A549 (cell line): ENCODE results near the gene VLDLR.

DNA sequence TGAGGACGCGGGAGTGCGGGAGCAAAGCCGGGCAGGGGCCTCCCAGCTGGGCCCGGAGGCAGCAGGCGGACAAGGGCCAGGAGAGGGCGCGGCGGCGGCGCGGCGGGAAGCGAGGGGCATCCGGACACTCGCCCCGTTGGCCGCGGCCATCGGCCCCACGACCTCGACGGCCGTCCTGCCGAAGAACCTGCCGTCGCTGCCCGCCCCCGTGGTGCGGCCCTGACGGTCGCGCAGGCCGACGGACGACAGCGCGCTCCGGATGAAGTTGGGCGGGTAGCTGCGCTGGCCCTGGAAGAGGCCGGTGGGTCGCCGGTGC lies 43.7 kb upstream of the WASHC1 start:
- PRO-cap, result no peak
CAGE:
- cytosol, long polyA plus RNA, result no peak
- long polyA plus RNA, result no peak
- nucleus, long polyA plus RNA, result no peak

DNA sequence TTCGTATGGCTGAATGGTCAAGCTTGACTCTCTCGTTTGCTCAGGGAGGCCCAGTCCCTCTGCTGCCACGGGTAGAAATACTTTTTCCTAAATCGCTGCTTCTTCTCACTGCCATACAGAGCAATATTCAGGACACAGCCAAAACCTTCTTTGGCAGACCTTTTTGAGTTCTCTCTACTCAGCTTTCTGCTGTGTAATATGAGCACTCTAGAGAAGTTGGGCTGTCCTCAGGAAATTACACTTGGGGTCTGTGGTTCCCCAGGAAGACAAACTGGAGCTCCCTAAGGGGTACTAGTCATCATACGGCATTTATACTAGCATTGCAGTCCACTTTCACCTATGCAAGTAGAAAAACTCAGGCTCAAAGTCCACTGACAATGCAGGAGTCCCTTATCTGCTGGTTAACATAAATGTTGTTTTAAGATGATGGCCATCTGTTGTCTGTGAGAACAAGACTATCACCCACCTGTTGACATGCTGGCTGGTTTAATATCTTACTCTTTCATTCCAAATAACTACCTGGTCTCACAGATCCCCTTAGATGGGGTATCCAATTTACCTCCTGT lies 9.9 kb downstream of the DOCK8 start:
- PRO-cap, result no peak
CAGE:
- cytosol, long polyA plus RNA, result no peak
- long polyA plus RNA, result no peak
- nucleus, long polyA plus RNA, result no peak

DNA sequence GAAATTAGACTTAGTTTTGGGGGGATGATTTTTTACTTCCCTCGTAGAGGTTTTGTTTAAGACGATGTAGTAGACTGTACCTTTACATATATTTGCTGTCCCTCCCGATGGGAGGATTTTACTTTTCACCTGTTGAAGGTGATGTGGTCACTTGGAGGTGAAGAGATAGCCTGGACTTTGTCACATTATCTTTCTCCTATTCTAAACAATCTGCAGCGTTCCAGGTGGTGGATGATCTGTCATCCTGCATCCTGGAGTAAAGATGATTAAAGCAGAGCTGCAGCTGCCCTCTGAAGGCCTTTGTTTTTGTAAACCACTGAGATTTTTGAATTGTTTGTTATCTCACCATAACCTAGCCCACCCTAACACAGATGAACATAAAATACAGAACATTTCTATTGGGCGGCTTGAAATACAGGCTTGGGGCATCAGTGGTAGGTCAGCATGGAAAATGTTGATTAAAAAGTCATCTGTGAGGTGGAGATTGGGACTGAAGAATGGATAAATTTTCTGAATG lies 12.7 kb downstream of the DOCK8 start:
- PRO-cap, result no peak
CAGE:
- cytosol, long polyA plus RNA, result no peak
- long polyA plus RNA, result no peak
- nucleus, long polyA plus RNA, result no peak

DNA sequence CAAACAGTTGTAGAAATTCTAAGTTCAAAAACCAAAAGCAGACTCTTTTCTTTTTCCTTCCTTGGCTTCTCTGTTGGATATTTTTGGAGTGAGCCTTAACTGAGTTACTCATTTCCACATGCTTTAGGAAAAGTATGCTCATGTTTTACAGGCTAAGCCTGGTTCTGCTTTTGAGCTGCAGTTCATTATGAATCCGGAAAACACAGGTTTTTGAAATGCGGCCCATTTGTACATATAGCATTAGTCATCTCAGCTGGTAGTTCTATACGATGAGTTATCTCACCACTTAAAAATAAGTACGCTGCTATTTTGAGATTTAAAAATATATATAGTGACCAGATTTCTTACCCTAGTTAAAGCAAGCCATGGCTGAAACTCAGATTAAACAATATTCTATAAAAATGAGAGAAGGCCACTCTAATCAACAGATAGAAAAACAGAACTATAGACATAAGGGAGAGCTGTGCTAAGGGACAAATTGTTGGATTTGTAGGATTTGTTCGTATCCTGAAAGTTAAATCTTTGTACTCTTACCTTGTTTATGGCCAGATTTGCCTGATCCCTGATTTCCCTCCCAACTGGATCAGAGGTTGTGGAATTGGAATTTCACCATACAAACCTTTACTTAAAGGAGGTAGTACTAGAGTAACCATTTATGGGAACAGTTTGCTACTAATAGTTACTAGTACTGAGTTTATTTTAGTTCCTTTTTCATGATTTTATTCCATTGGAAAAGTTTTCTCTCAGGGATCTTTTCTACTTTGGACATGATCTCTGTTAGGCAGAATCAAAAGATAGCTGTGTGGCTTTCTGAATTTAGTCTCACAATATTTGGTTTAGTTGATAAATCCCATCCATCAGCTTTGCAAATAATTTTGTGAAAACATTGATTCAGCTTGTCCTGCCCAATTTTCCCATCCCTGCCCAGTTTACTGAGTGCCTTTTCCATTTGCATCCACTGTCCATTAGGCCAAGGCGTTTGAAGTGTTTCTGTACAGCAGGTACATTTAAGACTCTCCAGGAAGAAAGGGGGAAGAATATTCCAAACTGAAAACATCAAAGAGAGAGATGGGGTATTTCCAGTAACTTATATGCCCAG lies 156.2 kb upstream of the DMRT1 start:
- PRO-cap, result no peak
CAGE:
- cytosol, long polyA plus RNA, result no peak
- long polyA plus RNA, result no peak
- nucleus, long polyA plus RNA, result no peak

GRCh38 chr9:742135-742414 lies 99.4 kb upstream of the DMRT1 start:
- PRO-cap, result no peak
CAGE:
- cytosol, long polyA plus RNA, result no peak
- long polyA plus RNA, result no peak
- nucleus, long polyA plus RNA, result no peak

DNA sequence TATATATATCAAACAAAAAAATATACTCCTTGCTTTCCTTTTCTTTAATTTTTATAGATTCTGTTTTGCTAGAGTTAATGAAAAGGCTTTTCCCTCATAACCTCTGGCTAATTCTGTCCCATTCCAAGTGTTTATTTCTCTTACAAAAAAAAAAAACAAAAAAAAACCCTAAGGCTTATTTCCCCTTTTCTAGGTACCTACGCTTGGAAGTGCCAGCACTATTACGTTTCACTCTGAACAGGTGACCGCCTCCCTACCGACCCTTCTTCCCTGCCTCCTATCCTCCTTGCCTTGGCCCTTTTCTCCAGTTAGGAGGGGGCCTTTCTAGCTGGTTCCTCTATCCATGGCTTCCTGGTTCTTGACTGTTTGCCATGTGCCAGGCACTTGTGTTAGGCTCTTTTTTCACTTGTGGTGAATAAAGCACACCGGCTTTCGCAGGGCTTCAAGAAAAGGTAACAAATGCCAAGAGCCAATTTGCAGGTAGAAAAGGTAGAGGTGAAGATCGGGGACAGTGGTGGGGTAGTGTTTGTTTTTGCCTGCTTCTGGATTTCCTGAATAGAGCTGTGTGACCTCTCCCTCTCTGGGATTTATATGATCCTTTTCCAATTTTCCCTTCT lies 23.3 kb upstream of the DMRT1 start:
- PRO-cap, result no peak
CAGE:
- cytosol, long polyA plus RNA, result no peak
- long polyA plus RNA, result no peak
- nucleus, long polyA plus RNA, result no peak

GRCh38 chr9:976065-976564 lies 340 bp upstream of the DMRT3 start:
- PRO-cap, result no peak
CAGE:
- cytosol, long polyA plus RNA, result no peak
- long polyA plus RNA, result no peak
- nucleus, long polyA plus RNA, result no peak

DNA sequence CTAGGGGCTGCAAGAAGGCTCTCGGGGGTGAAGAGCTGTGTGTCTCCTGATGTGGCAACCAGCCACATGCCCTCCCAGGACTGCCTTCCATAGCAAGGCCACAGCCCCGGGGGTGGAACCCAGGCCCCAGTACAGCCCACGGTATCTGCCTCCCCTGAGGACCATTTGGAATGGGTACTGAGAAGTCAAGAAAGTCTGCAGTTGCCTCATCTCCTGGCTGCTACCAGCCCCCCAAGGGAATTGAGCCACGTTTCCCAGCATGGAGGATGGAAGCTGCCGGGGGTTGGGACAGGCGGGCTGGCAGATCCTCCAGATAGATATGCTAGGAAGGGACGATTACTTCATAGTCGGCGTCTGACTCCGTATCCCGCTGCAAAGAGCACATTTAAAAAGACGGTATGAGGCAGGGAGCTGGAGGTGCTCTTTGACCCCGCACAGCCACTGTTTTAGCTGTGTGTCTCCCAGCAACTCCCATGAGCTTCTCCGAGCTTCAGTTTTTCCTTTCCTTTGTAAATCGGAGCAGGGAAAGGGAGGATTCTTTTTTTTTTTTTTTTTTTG lies 5.5 kb upstream of the DMRT2 start:
- PRO-cap, result no peak
CAGE:
- cytosol, long polyA plus RNA, result no peak
- long polyA plus RNA, result no peak
- nucleus, long polyA plus RNA, result no peak

- PRO-cap, result no peak
CAGE:
- cytosol, long polyA plus RNA, result no peak
- long polyA plus RNA, result no peak
- nucleus, long polyA plus RNA, result no peak
Measured at GRCh38 chr9:1951339-1951959, 63.7 kb upstream of the SMARCA2 start.

DNA sequence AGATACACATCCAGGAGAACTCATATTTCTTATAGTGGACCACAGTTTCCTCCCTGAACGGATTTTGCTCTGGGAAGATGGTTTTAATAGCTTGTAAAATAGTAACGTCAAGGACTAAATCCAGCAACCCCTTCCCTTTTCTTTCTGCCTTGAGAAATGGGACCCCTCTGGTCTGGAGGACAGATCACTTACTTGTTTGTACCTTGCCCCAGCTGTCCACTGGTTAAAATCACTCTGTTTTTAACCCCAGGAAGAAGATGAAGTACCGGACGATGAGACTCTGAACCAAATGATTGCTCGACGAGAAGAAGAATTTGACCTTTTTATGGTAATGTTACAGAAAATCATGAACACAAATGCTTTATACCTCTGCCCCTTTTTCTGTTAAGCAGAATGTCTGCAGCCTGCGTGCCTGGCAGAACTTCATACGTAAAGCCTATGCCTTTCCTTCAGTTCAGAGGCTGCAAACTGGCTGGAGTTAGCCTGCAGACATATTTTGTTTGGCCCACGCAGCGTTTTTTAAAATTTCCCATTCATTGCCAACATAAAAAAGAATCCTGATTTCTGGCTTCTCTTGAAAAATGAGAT lies 104.2 kb downstream of the SMARCA2 start:
- PRO-cap, result no peak
CAGE:
- cytosol, long polyA plus RNA, result no peak
- long polyA plus RNA, result no peak
- nucleus, long polyA plus RNA, result no peak

GRCh38 chr9:2159544-2160739 lies 144.8 kb downstream of the SMARCA2 start:
- PRO-cap, result no peak
CAGE:
- cytosol, long polyA plus RNA, result no peak
- long polyA plus RNA, result no peak
- nucleus, long polyA plus RNA, result no peak

DNA sequence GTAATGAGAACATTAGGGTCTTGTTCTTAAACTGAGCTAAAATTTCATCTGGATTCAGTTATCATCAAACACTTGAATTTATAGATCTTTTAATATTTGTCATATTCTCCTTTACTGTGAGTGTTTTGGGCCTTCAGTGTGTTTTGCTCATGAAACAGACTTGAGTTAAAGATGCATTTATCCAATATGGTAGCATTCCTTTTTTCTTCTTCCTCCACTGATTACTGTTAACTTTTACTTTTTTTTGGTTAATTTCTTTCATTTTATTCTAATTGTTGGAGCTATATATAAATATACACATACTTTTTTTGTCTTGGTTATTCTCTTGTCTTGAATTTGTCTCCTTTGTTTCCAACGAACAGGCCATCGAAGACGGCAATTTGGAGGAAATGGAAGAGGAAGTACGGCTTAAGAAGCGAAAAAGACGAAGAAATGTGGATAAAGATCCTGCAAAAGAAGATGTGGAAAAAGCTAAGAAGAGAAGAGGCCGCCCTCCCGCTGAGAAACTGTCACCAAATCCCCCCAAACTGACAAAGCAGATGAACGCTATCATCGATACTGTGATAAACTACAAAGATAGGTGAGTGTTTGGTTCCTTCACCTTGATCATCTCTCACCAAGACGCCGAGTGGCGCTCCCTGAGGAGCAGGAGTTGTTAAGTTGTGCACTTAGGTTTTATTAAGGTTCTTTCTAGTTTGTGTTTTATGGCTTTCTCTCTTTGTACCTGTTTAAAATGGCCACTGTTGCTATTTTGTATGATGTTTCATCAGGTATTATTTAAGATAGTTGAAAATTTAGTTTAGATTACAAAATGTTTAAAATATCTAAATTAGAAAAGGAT lies 146.4 kb downstream of the SMARCA2 start:
- PRO-cap, result no peak
CAGE:
- cytosol, long polyA plus RNA, result no peak
- long polyA plus RNA, result no peak
- nucleus, long polyA plus RNA, result no peak

GRCh38 chr9:2234284-2234658 lies 219.1 kb downstream of the SMARCA2 start:
- PRO-cap, result no peak
CAGE:
- cytosol, long polyA plus RNA, result no peak
- long polyA plus RNA, result no peak
- nucleus, long polyA plus RNA, result no peak

GRCh38 chr9:2469656-2470460 lies 151.7 kb upstream of the VLDLR start:
- PRO-cap, result no peak
CAGE:
- cytosol, long polyA plus RNA, result no peak
- long polyA plus RNA, result no peak
- nucleus, long polyA plus RNA, result no peak

GRCh38 chr9:2621039-2622327 lies at the start of gene VLDLR:
VLDLR (plus strand) TSS chr9:2621787.
- PRO-cap, result bidirectional peak, plus-strand start at chr9:2621575, minus-strand start at chr9:2621386; bidirectional peak, plus-strand start at chr9:2621787, minus-strand start at chr9:2621622
CAGE:
- cytosol, long polyA plus RNA, result no peak
- long polyA plus RNA, result no peak
- nucleus, long polyA plus RNA, result no peak

GRCh38 chr9:3337487-3337973 lies 188.3 kb downstream of the RFX3 start:
- PRO-cap, result no peak
CAGE:
- cytosol, long polyA plus RNA, result no peak
- long polyA plus RNA, result no peak
- nucleus, long polyA plus RNA, result no peak

DNA sequence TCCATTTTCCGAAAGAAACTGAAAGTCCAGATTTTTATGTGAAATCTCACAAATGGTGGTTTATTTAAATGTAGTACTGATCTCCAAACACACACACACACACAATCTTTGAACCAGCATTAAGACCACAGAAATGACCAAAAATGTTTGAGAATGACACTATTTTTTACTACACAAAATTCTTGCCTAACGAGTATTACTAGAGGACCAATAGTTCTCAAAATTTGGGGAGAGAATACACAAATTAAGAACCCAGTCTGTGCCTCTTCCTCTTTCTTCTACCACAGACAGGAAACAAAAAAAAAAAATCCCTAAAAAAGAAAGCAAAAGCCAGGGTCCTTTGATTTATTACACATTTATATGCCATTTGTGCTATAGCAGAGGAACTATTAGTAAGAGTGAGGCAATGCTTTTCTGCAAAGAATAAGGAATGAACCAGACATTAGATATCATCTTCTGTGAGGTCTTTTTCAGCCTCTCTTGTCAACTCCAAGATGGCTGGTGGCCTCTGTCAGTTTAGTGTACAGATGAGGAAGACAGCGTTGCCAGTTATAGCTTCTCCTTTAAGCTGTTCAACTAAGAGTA lies 127.7 kb downstream of the RFX3 start:
- PRO-cap, result no peak
CAGE:
- cytosol, long polyA plus RNA, result no peak
- long polyA plus RNA, result no peak
- nucleus, long polyA plus RNA, result no peak

DNA sequence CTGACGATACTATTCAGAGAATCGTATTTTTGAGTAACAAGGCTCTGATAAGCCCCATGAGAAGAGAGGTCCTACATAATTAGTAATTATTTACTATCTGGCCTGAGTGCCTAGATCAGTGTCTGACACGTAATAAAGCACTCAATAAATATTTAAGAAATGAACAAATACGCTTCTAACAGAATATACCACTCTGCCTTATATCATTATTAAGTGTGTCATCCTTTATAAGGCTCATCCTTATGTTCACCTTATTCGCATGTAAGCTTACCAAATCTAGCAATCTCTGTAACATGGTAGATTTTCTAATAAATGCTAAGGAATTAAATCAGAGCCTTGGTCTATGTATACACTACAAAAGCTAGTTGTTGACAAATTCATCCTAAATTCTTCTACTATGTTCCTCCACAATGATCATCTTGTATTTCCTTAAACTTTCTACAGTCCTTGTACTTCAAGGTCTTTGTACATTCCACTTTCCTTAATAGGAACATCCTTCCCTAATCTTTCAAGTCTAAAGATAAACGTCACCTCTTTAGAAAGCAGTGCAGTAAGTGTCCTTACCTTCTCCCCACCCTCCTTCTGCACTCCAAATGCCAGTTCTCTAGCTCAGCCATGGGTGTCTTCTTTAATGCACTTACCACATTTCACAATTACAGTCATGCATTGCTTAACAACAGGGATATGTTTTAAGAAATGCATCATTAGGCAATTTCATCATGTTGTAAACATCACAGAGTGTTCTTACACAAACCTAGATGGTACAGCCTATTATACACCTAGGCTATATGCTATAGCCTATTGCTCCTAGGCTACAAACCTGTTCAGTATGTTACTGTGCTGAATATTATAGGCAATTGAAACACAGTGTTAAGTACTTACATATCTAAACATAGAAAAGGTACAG lies 91.4 kb downstream of the RFX3 start:
- PRO-cap, result no peak
CAGE:
- cytosol, long polyA plus RNA, result no peak
- long polyA plus RNA, result no peak
- nucleus, long polyA plus RNA, result no peak

DNA sequence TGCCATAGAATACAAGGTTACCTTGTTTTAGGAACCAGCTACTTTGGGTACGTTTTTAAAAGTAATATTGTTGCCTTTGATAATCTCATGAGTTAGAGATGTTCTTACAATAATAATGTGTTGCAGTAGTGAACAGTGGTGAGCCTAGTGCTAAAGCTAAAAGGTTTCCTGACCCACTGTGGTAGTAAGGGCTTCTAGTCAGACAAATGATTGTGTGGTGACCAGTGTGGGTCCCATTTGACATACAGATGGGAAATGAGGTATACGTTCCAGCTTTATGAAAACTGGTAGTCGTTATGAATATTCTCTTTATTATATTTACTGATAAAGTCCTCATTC lies 1.8 kb upstream of the RFX3 start:
- PRO-cap, result no peak
CAGE:
- cytosol, long polyA plus RNA, result no peak
- long polyA plus RNA, result no peak
- nucleus, long polyA plus RNA, result no peak

DNA sequence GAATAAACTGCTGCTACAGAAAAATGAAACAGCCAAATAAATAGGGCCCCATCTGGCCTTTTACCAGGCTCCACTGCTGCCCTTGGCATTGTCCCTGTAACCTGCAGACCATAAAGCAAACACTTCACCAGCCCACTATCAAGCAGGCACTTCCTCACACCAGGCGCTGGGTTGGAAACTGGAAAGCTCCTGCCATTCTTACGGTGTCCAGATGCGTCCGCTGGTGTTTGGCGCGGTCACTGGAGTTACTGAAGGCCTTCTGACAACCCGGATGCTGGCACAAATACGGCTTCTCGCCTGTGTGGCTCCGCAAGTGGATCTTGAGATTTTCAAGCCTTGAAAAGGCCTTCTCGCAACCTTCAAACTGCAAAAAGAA lies 363.1 kb downstream of the GLIS3 start:
- PRO-cap, result no peak
CAGE:
- cytosol, long polyA plus RNA, result no peak
- long polyA plus RNA, result no peak
- nucleus, long polyA plus RNA, result no peak